Type B pancreatic cell (in vitro differentiated cells): ENCODE measurements around a stretch of chr17.

GRCh38 chr17:1488936-1489410, 3.5 kb downstream of the MYO1C start:
- PRO-cap: no peak

DNA sequence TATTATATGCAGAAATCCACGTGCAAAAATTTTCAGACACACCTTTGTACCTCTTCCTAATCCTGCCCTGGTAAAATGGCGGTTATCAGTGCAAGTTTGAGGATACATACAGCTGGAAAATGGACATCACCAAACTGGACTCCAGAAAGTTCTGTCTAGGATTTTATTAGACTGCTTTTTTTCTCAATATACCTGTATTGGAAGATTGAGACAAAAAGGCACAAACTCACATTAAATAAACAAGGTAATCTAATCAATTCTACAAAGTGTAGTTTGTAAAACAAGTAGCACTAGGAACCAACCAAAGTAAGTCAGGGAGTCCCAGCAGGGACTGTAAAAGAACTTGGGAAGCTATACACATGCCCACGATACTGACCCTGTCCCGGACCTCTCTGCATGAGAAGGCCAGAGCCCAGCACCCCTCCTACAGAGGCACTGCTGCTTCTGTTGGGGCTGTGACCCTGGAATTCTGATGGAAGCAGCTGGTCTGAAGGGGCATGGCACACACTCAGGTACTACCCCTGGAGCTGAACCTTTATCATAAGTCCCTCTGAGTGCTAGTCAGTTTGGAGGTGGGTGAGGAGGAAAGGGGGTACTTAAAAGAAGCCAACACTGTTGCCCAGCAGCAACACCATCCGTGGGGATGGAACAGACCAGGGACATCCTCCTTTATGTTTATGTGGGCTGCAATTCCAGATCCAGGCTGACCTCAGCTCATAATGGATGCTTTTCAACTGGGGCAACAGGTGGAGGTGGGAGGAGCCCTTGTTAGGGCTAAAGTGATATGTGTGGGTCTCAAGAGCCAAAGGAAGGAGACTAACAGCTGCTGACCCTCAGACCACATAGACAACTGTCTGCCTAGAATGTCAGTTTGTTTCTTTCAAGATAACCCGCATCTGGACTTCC, 1.7 kb upstream of the INPP5K start:
- PRO-cap: no peak

GRCh38 chr17:1526966-1527187, 10.5 kb upstream of the INPP5K start:
- PRO-cap: no peak

- PRO-cap: no peak
Measured at GRCh38 chr17:1534935-1535982, 18.8 kb upstream of the INPP5K start.

GRCh38 chr17:1556604-1557376, 5.8 kb downstream of the PITPNA start:
- PRO-cap: bidirectional peak, plus-strand start at chr17:1557515, minus-strand start at chr17:1557192

GRCh38 chr17:1586842-1587612, 24.4 kb upstream of the PITPNA start:
- PRO-cap: no peak

- PRO-cap: no peak
Measured at GRCh38 chr17:1612348-1612761, 16.3 kb downstream of the SLC43A2 start.

DNA sequence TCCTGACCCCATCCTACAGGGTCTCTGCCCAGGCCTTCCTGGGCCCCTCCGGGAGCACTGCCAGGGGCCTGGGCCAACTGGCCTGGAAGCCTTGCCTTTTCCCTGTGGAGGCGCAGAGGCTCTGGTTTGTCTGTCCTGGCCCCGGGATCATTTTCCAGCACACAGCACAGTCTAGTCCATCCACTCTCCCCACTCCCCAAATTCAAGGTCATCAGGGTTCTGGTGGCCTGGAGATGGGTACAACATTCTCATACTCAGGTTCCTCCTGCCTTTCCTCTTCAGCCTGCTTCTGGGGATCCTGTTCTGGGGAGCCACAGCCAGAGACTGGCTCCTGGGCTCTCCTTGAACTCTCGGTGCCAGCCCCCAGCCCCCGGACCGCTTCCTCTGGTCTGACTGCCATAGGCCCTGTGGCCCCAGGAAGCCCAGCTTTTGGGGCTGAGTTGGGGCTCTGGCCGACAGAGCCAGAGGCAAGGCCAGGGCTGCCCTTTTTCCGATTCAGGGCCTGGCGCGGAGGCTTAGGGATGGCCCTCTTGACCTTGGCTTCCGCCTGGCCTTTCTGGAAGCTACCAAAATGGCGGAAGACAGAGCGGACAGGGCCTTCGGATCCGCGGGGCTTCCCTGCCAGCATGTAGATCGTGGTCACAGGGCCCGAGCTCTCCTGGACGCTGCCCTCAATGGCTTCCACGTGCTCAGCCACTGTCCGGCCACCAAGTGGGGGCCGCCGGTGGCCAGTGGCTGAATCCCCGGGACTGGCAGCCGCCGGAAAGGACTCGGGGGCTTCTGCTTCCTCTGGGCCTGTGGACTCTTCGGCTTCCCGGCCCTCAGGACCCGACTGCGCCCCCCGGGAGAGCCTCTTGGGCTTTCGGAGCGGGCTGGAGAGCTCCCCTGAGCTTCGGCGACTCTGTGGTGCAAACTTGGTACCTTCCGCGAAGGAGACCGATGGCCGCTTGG, 6.2 kb upstream of the SLC43A2 start:
- PRO-cap: no peak

DNA sequence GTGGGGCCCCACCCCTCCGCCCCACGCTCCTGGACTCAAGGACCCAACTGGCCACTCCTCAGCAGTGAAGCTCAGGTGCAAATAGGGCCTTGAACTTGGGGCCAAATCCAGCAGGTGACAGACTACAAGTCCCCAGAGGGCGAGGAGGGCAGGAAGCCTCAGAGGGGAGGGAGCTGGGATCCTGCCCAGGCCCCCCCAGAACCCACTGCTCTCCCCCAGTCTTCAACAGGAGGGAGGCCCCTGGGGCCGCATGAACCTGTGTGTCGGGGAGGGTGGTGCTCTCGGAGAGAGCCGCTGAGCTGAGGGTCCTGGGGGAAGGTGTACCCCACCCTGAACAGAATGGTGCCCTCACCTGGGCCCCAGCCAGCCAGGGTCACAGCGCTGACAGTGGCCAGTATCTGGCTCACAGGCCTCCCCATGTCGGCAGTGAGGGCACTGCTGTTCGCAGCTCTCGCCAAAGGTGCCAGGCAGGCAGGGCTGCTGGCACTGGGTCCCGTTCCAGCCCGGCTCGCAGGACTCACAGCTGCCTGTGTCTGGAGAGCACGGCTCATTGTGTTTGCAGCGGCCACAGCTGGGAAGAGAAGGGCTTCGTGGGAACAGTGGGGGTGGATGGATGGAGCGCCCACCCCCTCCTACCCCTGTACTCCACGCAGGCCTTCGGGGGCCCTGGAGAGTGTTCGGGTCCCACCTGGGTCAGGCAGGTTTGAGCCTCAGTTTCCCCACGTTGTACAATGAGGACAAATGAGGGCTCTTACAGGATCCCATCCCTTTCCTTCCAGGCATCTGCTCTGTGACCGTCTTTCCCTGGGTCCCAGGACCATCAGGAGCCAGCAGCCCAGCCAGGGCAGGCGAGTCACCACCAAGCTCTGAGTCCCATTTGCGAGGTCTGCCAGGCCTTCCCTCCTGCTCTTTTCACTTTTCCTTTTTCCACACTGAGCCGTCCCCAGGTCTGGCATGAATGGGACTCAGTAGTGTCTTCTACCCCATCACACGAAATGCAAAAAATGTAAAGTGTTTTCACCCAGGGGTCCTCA, 5.1 kb downstream of the SCARF1 start:
- PRO-cap: no peak

- PRO-cap: no peak
Measured at GRCh38 chr17:1676915-1677688, 7.6 kb downstream of the PRPF8 start.

GRCh38 chr17:1680349-1681319, 4.0 kb downstream of the PRPF8 start:
- PRO-cap: no peak

GRCh38 chr17:1714028-1714812, 4.0 kb upstream of the TLCD2 start:
- PRO-cap: bidirectional peak, plus-strand start at chr17:1714383, minus-strand start at chr17:1714352; unidirectional peak, minus-strand start at chr17:1714562; bidirectional peak, plus-strand start at chr17:1714902, minus-strand start at chr17:1714751

GRCh38 chr17:1730669-1731370, 6.3 kb downstream of the WDR81 start:
- PRO-cap: no peak

DNA sequence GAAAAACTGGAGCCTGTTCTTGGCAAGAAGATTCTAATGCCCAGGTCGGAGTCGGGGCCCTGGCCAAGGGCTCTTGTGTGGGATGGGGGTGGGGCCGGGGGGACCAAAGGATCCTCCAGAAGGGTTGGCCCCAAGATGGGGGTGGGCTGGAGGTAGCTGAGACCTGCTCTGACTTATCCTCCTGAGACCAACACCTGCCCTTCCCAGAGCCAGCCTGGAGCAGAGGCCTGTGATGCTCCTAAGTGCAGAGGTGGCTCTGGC, 292 bp downstream of the SERPINF2 start:
- PRO-cap: no peak

GRCh38 chr17:1752178-1753414, 9.3 kb upstream of the SERPINF1 start:
- PRO-cap: no peak

DNA sequence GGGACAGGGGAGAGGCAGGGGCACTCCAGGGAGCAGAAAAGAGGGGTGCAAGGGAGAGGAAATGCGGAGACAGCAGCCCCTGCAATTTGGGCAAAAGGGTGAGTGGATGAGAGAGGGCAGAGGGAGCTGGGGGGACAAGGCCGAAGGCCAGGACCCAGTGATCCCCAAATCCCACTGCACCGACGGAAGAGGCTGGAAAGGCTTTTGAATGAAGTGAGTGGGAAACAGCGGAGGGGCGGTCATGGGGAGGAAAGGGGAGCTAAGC, 248 bp downstream of the SERPINF1 start:
- PRO-cap: no peak

- PRO-cap: no peak
Measured at GRCh38 chr17:1779286-1780598, 17.9 kb downstream of the SERPINF1 start.

DNA sequence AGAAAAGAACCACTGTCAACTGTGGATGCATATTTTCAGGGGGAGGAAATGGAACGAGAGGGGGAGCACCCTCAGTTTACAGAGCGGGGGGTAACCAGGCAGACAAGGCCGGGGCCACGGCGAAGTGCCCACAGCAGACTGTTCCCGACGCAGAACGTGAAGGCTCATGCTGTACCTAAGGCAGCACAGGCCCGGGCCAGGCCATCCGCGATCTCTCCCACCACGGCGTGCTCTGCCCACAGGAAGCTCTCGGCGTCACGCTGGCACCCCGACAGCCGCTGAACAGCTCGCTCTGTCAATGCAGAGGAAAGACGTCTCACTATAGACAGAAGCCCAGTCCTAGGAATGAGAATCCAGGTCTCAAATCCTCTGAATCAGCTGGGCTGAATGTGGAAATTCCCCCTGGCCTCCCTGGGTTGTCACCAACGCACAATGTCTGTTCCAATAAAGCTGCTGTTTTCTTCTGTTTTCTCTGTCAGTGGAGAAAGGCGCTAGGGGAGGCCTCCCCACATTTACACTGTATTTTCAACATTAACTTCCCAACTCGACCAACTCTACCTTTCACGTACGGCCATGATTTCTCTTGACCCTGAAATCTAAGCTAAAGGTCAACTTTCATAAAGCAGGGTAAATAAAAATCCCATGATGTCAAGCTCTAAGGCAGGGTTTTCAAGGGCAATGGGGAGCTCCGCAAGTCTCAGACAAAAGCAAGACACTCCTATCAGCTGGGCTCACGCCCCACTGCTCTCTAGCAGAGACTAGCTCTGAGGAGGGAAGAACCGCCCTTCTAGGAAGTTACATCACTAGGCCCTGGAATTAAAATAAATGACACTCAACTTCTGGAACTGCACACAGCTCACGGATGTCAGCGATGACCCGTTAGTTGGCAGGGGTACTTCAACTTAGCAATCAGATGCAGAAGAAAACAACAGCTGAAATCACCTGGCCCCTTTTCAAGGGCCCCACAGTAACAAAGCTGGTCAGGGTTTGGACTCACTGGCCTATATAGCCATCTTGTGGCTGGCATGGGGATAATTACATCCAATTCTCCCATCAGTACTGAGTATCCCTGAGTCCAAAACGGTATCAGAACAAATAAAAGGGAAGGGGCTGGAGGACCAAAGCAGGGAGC, 21.7 kb downstream of the SERPINF1 start:
- PRO-cap: no peak

DNA sequence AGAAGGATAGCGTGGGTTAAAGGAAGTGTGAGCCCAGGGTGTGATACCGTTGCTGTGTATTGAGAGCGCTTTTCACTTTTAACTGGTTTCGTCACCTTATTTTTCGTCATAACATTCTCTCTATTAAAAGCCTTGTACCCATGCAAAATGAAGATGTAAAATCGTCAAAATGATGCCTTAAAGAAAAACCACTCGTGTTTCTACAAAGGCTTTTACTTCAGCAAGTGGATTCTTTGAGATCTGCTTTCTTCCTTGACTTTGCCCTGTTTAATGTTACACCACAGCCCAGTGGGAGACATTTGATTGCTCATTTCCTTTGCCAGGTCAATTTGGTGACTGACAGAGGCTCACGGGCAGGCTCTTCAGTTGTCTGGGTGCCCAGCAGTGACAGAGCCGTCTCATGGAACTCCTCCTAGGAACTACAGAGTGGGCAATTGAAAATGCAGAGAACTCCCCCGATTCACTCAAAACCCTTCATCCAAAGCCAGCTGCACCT, 61.2 kb downstream of the RPA1 start:
- PRO-cap: no peak

DNA sequence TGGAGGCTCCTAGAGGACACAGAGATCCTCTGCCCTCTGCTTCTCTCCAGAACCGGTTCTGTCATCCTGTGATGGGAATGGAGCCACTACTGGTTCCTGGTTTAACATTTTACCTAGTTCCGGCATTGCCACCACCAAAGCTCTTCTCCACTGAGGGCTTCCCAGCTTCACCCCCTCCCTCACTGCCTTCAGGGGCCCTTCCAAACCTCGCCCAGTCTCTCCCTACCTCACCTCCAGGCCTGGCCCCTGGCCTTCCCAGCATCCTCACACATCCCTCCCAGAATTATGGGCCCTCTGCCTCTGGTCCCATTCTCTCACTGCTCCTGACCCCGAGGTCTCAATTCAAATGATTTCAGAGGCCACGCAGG, 58.5 kb downstream of the RTN4RL1 start:
- PRO-cap: no peak